Foreskin keratinocyte (primary cell): ENCODE measurements around a stretch of chr6.

GRCh38 chr6:36844157-36844875, 5.1 kb upstream of the CPNE5 start:
- RAMPAGE, total RNA, result no peak

GRCh38 chr6:36850099-36850534, 10.9 kb upstream of the CPNE5 start:
- RAMPAGE, total RNA, result no peak

GRCh38 chr6:36980263-36980696, 5.7 kb downstream of the MTCH1 start:
- RAMPAGE, total RNA, result no peak

- RAMPAGE, total RNA, result no peak
Measured at GRCh38 chr6:37007008-37007216, 1.5 kb downstream of the FGD2 start.

- RAMPAGE, total RNA, result no peak
Measured at GRCh38 chr6:37024337-37025444, 19.2 kb downstream of the FGD2 start.

DNA sequence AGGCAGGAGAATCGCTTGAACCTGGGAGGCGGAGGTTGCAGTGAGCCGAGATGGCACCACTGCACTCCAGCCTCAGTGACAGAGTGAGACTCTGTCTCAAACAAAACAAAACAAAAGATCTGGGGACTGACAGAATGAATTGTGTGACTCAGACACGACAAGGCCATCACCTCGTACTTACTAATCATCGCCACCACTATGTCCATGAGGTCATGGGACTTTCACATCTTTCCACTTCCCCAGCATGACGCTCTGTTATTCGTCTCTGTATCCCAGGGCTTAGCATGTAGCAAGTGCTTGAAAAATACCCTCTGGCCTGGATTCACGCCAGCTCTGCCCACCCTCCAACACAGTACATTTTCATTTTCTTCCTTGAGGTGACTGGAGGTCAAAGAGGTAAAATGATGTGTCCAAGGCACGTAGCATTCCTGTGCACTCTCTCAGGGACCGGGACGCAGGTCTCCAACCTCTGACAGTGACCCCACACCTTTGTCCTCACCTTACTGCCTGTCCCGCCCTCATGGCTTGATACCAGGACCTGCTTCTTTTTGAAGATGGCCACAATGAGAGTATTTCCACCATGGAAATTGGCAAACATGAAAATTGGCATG, 27.9 kb downstream of the FGD2 start:
- RAMPAGE, total RNA, result no peak

- RAMPAGE, total RNA, result no peak
Measured at GRCh38 chr6:37058040-37058360, 52.5 kb downstream of the FGD2 start.

- RAMPAGE, total RNA, result no peak
Measured at GRCh38 chr6:37109697-37110598, 60.0 kb upstream of the PIM1 start.

GRCh38 chr6:37155272-37155782, 14.6 kb upstream of the PIM1 start:
- RAMPAGE, total RNA, result no peak

DNA sequence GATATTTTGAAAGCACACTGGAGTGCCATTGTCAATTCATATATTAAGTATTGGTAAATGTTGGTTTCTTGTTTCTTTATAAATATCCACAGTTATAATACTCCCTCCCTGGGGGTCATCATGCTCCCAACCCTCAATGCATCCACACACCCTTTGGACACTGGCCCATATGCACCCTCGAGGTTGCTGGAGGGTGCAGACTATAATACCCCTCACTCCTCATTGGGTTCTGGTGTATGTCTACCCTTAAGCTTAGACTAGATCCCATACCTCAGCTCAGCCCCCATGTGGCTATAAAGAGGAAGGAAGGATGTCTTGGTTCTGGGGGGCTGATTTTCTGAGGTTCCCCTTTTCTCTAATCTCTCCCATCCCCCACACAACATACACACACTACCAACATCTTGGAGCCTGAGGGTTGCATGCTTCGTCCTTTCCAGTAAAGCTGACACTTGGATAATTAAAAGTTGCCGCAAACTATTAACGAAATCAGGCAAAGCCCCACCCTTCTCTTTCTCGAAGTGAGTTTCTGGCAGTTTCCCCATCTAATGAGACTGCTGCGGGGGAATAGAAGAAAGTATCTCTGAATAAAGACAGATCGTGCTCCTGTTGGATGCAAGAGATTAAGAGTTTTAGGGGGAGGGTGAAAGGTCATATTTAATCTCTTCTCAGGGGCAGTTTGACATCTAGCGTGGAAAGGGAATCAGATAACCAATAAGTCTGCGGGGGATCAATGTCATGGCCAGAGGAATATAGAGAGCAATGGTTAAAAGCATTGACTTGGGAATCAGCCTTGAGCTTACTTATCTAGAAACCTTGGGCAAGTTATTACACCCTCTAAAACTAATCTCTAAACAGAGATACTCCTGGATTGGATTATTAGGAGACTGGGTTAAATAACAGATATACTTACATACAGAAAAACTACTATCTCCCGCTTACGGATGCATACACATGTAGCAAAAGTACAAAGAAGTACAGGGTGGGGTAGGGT, 7.5 kb downstream of the PIM1 start:
- RAMPAGE, total RNA, result no peak

DNA sequence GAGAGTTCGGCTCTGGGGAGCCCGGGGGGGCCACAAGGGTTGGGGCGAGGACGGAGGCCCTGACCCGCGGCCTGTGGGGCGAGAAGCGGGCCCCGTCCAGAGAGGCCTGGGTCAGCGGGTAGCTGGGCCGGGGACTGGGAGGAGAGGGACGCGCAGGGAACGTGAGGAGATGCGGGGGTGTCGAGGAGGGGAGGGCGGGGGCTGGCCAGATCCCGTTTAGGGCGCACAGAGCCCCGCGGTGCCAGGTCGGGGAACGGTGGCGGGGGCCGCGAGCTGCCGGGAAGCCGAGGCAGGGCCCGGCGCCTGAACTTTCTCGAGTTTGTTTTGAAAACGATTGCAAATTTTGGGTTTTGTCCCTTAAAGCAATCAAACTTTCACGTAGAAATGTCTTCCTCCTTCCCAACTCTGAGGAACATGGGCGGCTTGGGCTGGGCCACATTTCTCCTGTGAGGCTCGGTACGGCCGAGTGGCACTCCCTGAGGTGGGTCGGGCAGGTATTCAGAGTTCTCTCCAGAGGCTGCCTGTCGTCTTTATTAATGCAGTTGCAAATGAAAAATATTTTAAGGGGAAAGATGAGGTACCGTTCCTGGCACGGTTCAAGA, 852 bp downstream of the RNF8 start:
- RAMPAGE, total RNA, result no peak

DNA sequence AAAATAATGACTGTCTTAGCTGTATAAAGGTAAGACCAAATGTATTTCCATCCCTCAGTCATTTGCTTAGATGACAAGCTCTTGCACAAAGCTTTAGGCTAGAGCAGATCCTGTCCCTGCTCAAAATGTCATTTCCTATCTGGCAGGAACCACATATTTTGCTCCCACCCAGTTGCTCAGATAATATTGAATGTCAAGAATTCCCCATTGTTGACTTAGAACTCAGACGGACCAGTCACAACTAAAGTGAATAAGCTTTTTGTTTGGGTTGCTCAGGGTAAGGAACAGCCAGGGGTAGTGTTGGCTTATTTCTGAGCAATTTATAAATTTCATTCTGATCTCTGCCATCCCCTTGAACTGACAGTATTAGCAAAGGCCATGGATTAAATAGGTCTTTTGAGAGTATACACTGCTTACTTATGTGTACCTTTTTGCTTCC, 16.1 kb downstream of the RNF8 start:
- RAMPAGE, total RNA, result no peak

- RAMPAGE, total RNA, result no peak
Measured at GRCh38 chr6:37489883-37490349, 9.8 kb downstream of the CCDC167 start.

GRCh38 chr6:37559947-37560387, 60.3 kb upstream of the CCDC167 start:
- RAMPAGE, total RNA, result no peak

- RAMPAGE, total RNA, result no peak
Measured at GRCh38 chr6:37560500-37560871, 60.8 kb upstream of the CCDC167 start.

DNA sequence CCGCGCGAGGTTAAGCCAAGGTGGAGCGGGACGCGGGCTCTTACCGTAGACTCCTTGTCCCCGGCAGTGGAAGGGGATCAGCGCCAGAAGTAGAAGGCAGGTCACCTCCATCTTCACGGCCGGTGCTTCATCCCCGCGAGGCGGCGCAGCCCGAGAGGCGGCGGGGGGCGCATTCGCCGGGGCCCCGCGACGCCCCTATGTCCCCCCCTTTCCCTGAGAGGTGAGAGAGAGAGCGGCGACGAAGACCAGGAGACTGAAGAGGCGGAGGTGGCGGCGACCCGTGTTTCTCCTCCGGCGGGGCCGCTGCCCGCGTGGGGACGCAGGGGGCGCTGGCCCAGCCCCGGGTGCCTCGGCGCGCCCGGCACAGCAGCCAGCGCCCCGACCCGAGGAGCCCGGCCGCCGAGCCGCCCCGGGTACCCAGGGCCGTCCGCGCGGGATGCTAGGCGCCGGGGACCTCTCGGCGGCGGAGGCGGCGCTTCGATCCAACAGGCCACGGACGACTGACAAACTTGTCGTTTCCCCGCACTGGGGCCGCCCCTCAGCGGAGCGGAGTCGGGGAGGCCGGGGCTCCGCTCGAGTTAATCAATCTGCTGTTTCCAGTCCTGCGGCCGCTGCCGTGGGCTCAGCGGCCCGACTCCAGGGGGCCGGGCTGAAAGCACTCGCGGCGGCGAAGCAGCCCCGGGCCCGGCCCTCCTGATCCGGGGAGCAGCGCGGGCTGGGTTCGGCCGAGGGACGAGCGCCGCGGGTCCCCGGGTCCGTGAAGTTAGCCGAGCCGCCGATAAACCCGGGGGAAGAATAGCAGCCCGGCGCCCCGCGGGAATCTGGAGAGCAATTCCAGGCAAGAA, 760 bp downstream of the MDGA1 start:
- RAMPAGE, total RNA, result no peak

- RAMPAGE, total RNA, result no peak
Measured at GRCh38 chr6:37741984-37742648, 44.4 kb upstream of the MDGA1 start.

DNA sequence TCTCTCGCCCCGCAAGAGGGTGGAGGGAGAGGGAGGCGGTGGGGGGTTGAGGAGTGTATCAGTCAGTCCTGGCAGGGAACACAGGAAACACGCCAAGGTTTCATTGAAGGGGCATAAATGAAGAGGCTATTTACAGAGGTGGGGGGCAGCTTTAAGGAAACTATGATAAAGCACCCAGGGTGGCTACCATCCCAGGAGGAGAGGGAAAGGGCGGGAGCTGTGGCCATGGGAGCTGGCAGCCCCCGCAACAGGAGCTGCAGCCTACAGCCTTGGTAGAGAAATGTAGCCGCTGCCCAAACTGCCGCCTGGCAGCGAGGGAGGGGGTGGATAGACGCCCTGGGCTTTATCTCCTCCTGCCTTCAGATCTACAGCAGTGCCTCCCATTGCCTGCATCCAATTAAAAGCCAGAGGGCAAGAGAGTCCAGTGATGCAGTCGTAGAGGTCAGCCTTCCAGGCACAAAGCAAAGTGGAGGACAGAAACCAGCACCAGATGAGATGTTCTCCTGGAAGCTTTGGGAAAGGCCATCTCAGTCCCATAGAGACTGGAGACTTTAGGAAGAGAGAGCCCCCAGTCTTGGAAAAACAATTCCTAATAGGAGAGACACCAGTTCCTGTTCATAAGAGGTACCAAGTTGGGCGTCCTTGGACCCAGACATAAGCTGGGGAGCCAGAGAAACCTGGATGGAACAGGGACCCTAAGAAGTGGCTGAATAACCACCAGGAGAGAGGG, 34.9 kb upstream of the ZFAND3 start:
- RAMPAGE, total RNA, result no peak

GRCh38 chr6:37821448-37821886, 1.9 kb downstream of the ZFAND3 start:
- RAMPAGE, total RNA, result no peak

DNA sequence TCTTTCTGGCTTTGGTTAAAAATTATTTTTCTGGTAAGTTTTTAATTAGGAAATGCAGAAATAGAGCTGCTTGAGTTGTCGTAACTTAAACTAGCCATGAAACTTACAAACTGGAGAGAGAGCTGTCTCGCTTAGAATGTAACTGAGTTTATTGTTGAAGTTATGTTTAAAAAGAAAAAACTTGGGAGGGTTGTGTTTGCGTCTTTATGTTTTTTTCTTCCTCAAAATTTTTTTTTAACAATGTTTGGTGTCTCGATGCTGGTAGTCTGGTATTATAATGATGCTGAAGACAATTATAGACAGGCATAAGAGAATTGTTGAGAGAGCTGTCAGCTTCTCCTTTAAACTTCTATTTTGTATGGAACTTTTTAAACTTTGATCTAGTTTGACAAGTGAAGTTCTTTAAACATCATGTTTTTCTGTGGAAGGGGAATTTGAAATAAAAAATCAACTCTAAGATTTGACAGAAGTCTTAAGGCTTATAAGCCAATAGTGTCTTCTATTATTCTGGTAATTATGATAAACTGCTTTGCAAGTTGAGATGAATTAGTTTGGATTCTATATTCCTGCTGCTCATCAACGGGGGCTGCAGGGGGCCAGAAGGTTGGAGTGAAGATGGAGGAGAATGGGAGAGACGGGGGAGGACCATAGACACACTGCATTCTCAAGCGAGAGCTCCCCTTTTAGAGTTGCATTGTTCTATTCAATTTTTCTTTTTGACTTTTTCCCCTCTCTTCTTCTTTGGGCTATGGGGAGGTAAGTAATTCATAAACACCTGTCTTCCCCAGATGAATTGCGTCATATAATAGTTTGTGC, 29.2 kb downstream of the ZFAND3 start:
- RAMPAGE, total RNA, result no peak